NALM6 (cell line): ENCODE results near the genes ATP10A and GABRB3.

DNA sequence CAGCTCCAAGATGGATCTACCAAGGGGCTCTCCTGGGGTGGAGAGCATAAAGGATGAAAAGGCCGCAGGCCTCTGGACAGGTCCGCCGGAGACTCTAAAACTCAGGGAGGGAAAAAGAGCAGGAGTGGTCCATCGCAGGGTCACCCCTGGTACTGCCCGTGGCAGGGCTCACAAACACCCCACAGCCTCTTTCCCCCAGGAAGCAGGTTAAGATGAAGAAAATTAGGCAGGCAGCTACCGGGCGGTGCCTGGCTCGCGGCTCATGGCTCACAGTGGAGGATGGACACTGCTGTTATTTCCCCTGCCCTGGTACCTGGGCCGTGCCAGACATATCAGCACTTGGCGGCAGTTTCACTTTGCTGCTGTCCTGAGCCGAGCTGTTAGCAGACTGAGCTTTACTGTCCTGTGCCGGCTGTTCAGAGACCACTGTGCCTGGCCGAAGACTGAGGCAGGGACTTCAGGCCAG, 1.3 kb downstream of the ATP10A start:
- PRO-cap, result no peak

- PRO-cap, result no peak
Measured at GRCh38 chr15:25863095-25863683, at the start of gene ATP10A. ATP10A (minus strand) TSS chr15:25863327.

- PRO-cap, result no peak
Measured at GRCh38 chr15:26772954-26774001, at the start of gene GABRB3. GABRB3 (minus strand) TSS chr15:26773066.

DNA sequence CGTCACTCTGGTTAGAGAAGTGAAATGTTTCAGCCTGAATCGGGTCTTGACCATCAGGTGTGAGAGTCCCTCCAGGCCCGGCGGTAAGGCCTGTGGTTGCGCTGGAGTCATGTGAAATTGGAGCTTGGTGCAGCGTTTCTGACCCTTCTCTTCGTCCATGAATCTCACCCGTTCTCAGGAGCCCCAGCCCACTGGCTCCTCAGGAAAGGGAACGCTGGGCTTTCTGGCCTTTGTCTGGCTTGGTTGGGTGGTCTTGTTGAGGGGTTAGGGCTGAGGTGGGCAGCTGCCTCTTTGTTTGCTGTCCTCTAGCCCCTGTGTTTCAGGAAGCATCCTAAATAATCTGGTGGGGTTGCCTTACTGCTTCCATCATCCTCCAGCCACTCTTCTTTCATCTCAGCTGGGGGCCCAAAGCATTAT, 93.3 kb downstream of the GABRG3 start:
- PRO-cap, result no peak

DNA sequence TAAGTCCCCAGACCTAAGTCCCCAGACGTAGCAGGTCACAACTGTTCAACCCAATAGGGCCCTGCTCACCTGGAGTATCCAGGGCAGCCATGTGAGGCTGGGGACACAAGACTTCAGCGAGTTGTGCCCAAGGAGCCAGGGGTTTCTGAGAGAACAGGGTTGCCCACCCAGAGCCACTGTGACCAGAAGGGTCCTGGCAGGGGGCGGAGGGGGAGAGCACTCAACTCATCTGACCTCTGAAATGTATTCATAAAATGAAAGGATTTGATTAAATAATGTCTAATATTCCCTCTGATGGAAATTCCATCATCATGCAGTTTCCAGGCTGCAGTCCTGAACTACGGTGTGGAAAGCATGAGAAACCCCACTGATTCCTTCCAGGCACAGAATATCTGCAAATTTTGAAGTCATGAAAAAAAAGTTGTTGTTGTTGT, 197.3 kb downstream of the OCA2 start:
- PRO-cap, result no peak

GRCh38 chr15:28255623-28256455, 66.1 kb downstream of the HERC2 start:
- PRO-cap, result no peak

- PRO-cap, result no peak
Measured at GRCh38 chr15:28738261-28739104, 26.3 kb upstream of the GOLGA8M start.

GRCh38 chr15:29268938-29269517, 594 bp downstream of the NSMCE3 start:
- PRO-cap, result no peak

DNA sequence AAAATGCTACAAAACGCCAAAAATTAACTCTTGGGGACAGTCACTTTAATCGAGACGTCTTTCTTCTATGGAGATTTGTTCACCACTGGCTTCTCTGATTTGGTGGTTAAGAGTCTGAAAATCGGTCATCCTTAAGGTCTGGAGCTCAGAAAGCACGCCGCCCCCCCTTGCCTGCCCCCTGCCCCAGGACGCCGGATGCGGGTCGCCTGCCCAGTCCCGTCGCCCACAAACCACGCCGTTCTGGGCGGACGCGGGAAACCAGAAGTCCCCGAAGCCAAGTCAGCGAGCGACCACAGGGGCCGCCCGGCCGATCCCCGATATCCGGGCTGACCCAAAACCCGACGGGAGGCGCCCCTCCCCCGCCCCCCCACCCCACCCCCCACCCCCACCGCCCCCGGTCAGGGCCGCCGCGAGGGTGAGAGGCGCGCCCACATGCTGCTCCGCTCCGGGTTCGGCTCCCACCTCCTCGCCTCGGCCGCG, 1.1 kb downstream of the ENTREP2 start:
- PRO-cap, result no peak

DNA sequence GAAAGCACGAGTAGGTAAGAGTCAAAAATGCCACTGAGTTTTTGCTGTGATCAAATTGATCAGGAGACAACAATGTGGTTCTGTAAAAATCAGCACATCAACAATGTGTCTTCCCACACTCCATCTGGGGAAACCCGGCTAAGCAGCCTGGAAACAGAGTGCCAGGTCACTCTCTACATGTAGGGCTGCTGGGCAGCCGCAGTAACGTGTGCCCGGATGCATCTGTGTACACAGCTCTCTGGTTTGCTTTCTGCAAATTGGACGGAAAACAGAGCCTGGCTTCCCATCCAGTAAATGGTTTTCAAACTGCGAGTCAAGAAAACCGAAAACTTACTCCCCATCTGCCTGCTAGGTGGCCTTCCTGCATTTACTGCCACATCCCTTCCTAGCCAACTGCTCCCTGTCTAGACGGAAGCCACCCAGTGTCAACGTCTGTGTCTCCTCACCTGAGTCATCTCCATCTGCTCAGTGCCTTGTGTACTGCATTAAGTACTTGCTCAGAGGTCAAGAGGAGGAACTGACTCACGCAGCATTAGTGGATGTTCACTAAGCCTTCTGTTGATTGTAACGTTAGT, 124.1 kb downstream of the TJP1 start:
- PRO-cap, result no peak

DNA sequence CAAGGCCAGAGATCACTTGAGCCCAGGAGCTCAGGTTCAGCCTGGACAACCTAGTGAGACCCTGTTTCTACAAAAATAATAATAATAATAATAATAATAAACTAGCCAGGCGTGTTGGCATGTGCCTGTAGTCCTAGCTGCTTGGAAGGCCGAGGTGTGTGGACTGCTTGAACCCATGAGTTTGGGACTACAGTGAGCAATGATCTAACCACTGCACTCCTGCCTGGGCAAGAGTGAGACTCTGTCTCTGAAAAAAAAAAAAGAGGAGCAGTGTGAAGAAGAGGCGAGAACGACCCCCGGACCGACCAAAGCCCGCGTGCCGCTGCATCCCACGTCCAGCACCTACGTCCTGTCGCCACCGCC, 91.9 kb downstream of the TJP1 start:
- PRO-cap, result no peak

GRCh38 chr15:29885225-29885685, 63.0 kb upstream of the TJP1 start:
- PRO-cap, result no peak

- PRO-cap, result no peak
Measured at GRCh38 chr15:29888520-29889061, 66.3 kb upstream of the TJP1 start.

DNA sequence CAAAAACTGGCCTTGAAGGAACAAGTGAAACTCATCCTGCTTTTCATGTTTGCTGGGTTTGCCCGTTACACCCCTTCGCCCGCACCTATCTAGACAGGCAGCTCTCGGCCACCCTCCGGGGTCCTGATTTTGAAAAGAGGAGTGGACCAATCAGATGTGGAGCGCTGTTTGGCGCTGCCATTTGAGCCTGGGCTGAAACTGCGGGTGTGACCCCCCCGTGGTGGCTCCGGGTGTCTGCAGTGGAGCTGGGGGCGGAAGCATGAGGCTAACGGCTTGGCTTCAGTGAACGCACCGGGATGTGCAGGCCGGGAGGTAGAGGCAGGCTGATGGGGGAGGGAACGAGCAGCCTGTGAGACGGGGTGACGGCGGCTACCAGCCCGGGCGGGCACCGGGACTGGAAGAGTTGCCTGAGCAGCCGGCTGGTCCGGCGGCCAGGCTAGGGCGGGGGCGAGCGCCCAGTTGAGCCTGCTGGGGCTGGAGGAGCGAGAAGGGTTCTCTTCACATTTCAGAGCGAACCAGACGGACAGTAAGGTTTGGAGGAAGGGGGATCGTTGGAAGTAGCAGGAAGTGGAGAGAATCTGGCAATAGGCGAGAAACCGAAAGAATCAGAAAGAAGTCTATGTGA, 22.2 kb downstream of the GOLGA8H start:
- PRO-cap, result bidirectional peak, plus-strand start at position 231 of the sequence, minus-strand start at position 95 of the sequence; bidirectional peak, plus-strand start at position 501 of the sequence, minus-strand start at position 528 of the sequence

DNA sequence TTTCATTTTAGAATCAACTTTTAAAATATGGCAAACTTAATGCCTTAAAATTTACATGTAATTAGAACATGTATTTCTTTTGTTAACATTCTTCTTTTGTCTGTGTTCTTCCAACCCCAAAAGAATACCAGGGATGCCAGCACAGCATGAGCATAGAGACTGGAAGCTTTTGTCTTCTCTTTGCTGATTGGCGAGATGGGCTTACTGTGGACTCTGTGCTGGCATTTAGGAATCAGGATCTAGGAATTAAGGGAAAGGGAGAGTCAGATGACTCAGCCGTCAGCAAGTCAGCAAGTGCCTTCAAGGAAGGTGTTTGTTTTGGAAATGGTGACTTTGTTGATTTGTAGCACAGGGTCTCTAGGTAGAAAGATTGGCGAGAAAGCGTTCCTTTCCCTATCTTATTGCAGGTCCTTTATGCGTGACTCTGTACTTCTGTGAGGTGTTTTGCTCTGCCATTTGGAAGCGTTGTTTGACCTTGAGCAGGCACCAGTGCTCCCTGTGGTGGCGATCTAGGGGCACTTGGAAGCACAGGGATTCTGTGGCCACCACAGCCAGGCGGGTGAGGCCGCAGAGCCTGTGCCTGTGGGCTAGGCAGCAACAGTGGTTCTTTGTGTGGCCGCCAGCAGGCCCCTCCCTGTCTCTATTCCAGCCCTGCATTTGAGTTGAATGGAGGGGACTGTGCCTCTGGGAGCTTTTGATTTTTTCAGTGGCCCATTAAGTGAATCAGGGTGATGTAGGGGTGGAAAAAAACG, 18.8 kb downstream of the FAN1 start:
- PRO-cap, result bidirectional peak, plus-strand start at position 660 of the sequence, minus-strand start at position 668 of the sequence

DNA sequence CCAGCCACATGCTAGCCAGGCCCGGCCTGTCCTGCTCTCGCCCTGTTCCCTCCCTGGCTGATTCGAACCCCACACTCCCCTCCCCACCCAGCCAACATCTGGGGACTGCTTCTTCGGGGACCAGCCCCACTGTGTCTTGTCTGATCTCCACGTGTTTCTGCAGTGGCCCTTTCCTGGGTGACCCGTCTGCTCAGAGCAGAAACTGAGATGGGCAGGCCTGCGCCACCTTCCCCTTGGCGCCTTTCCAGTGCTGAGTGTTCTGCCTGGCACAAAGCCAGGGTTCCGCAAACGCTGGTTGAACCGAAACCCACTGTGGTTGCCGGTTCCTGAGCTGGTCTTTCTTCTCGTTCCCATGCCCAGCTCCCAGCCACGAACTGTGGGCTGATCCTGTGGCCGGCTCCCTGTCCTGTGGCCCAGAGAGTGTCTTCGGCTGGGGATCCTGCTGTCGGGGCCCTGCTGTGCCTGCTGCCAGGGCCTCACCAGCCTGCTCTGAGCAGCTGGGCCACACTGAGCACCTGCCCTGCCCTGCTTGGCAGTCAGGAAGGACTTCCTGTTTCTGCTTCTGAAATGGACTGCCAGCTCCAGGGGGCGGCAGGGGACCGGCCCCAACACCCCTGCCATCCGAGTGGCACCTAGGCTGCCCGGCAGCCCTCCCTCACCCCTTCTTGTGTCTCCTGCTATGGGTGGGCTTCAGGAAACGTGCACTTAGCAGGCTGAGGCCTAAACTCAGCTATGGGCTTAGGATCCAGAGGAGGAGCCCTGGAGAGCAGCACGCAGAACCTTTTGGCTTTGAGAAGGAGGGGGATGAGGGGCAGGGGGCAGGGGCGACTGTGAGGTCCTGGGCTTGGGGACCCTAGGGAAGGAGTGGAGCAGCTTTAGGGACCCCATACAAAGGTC, 62.5 kb upstream of the KLF13 start:
- PRO-cap, result no peak

GRCh38 chr15:31296424-31297328, 30.0 kb upstream of the KLF13 start:
- PRO-cap, result no peak

GRCh38 chr15:31325015-31325463, 1.6 kb upstream of the KLF13 start:
- PRO-cap, result unidirectional peak, plus-strand start at chr15:31325266; bidirectional peak, plus-strand start at chr15:31325515, minus-strand start at chr15:31325408

DNA sequence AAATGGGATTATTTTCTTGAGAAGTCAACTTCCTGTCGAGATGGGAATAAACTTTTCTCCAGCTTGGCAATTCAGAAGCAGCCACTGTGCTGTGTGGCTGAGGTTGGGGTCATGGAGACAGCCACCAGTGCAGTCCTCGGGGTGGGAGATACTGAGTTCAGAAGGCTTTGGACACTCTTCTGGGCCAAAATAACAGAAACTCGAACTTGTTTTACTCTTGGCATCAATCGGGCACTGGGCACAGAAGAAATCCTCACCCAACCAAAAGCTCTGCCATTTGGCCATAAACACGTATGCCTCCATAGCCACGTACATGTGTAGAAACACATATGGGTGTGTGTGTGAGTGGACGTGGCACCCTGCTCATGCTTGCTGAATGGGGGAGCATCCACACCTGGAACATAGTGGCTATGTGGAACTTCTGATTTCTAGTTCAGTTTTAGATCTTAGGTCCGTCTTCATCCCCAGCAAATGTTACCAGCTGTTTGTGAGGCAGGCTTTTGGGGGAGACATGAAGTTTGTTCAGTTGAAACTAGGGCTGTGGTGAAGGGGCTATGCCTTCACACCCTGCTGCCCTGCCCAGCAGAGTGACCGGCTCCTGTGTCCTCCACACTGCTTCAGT, 8.2 kb downstream of the KLF13 start:
- PRO-cap, result no peak

DNA sequence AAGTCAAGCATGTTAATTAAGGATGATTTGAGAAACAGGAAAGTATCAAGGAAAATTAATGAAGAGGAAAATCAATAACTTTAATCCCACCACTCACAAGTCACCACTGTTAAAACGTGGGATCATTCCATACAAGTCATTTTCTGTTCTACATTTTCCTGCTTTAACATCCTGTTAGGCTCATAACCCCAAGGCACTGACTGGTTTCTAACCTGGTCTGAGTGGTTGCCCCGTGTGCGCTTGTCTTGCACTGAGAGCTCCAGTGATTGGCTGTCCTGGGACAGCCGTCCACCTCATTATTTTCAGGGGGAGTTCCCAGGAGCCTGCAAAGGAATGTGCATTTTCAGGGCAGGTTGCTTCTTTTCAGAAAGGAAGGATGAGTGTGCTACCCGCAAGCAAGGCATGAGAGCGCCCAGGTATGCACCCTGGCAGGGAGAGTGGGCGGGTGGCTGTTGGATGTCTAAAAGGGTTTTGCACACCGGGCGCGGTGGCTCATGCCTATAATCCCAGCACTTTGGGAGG, 24.7 kb downstream of the KLF13 start:
- PRO-cap, result no peak